Amniotic epithelial cell (primary cell): ENCODE measurements around a stretch of chr1.

DNA sequence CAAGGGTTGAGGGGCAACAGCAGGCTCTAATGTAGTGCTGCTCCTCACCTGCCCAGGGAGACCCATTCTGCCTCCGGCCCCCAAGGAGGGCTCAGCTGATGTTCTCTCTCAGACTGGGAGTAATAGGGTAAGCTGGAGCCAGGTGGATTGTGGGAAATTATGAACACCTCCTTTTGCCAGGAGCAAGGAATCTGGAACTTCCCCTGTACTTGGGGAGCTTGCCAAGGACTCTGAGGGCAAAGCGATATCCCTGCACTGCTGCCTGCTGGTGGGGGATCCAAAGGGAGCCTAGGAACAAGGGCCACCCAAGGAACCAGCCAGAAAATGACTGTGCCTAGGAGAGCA lies 70.4 kb upstream of the GOLT1A start:
- RRBS: no CpG with 5 or more reads among the region's 2 CpGs

GRCh38 chr1:204292546-204293012 lies 67.2 kb downstream of the PLEKHA6 start:
- RRBS: no CpG with 5 or more reads among the region's 7 CpGs

DNA sequence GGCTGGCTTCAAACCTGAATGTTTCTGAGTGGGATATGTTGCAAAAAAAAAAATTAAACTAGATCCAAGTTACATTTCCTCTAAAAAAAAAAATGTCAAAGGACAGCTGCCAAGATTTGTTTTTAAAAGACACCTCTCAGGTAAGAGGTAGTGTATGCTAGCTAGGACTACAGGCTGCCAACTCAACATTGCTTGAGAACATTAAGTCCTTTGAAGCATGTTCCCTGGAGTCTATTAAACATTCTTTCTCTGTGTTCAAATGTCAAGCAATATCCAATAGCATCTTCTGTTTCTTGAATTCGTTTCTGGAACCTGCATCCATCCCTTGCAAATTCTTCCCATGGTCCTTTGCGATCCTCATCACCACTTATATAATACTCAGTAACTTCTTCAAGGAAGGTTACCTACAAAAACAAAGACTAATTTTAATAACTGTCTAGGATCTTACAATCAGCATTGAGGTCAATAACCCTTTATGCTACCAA lies 5.7 kb downstream of the PPP1R15B start:
- RRBS: no CpG with 5 or more reads among the region's 2 CpGs

- RRBS: no CpG with 5 or more reads among the region's 7 CpGs
Observed at GRCh38 chr1:204451615-204452176, 40.1 kb upstream of the PPP1R15B start.

GRCh38 chr1:204474523-204475617 lies 19.7 kb downstream of the PIK3C2B start:
- RRBS: no CpG with 5 or more reads among the region's 4 CpGs

DNA sequence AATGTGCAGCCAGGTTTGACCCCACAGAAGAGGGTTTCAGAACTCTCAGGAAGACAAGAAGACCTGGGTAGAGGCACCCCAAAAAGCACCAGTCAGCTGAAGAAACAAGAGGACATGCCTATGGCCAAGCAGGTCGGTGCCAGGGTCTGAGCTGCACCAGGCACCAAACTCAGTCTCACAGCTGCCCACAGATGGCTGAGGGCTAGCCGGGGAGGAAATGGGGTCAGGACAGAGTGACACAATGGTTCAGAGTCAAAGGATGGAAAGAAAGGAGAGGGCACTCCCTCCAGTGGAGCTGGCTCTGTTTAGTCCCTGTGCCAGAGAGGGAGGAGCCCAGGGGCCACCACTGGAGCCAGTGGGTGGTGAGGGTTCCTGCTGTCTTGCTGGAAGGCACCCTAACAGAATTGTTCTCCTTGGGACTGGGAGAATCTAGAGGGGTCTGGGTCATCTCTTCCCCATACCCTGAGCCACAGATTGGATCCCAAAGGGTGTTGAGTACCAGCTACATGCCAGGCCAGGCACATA lies 17.2 kb downstream of the PIK3C2B start:
- RRBS: no CpG with 5 or more reads among the region's 2 CpGs

DNA sequence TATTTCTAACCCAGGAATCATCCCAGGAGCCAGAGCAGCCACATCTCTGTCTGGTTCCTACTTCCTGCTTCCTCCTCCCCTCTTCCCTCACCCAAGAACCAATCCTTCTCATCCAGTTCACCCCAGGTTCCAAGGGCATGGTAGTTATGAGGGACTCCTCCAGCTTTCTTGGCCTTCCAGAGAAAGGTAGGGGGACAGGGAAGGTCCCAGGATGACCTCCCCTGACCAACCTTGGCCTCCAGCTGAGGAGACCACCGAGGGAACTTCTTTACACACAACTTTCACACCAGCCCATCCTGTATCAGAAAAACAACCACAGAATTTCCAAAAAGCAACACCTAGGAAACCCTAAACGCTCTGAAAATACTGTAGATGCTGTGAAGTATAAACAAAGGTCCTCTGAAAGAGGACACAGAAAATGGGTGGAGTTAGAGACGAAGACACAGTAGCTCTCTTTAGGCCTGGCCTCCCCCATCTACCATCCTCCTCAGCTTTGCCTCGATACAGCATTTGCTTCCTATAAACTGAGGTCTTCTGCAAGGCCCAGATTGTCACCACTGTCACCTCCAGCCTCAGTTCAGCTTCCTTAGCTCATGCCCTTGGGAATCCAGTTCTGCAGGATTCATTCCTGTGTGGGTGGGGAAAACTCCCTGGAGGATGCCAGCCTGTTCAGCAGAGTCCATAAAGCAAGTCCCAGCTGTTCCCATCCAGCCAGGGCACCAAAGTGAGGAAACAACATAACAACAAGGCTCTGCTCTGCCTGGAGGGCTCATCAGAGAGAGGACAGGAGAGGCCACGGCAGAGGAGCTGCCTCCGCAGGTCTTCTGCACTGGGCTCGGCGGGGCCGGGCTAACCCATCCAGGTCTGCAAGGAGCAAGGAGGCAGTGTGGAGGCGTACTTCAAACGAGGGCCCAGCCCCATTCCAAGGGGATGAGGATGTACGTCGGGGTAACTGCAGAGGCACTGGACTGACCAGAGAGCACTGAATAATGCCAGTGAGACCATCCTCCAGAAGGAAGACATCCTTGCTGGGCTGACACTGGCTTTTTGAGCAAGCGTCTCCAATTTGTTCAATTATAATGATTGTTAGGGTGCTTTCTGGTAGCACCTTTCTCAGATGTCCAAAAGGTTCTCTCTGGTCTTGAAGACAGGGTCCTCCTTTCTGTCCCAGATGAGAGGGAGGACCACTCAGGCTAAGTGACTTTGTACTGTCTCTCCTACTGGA lies 15.0 kb downstream of the PIK3C2B start:
- RRBS: no CpG with 5 or more reads among the region's 14 CpGs

GRCh38 chr1:204550618-204551401 lies 34.6 kb downstream of the MDM4 start:
- RRBS: no CpG with 5 or more reads among the region's 11 CpGs

GRCh38 chr1:204551593-204552048 lies 35.4 kb downstream of the MDM4 start:
- RRBS: no CpG with 5 or more reads among the region's 5 CpGs

DNA sequence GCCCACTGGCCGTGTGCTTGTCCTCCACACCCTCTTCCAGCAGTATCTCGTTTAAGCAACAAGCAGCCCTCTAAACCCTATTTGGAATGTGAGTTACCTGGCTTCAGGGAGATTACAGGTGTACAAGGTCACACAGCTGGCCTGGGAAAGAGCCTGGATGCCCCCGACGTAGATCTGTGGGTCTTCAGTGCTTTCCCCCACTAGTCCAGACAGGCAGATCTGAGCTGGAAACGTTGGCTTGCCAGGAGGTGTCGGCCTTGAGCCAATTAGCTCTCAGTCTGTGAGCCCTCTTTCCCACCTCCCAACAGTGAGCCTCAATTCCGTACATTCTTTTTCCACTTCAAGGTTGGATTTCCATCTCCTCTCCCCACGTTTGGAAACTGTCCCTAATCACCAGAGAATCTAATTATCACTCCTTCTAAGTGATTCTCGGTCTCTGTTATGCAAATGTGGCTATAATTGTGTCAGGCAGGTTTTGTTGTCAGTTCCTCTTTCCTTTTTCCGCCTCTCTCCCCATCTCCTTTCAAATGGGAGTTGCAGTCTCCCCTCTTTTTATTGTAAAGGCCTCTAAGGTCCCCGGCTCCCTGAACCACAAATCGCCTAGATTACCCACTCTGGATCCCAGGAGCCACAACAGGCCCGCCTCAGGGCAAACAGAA lies 29.3 kb upstream of the LRRN2 start:
- RRBS: no CpG with 5 or more reads among the region's 13 CpGs

DNA sequence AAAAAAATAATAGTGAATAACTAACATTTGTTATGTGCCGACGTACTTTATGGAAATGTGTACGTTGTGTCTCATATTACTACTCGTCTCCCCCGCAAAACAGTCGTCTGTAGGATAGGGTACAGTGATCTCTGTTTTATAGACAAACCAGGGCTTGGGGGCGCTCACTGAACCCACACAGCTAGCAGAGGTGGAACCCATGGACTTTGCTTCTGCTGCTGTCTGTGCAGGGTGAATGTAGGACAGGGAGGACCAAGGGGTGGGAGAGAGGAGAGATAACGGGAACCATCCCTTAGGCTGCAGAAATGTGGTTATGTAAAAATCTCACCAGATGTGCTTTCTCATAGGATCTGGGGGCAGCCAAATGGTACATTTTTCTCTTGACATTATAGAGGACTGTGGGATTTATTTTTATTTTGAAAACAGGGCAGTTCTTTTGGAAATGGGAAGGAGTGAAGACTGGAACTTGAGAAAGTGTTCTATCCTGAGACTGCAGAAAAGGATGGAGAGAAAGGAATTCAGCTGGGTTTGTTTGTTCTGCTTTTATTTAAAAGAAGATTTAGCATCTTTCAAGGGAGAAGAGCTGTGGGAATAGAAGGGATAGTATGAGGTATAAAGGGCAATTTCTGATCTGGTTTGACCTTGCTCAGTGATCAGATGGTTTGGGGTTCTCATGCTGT lies 50.9 kb downstream of the NFASC start:
- RRBS: no CpG with 5 or more reads among the region's 8 CpGs

- RRBS: no CpG with 5 or more reads among the region's 3 CpGs
Observed at GRCh38 chr1:204959611-204959852, 83.5 kb upstream of the CNTN2 start.

- RRBS: no CpG with 5 or more reads among the region's 4 CpGs
Observed at GRCh38 chr1:205046855-205047209, 3.8 kb downstream of the CNTN2 start.

DNA sequence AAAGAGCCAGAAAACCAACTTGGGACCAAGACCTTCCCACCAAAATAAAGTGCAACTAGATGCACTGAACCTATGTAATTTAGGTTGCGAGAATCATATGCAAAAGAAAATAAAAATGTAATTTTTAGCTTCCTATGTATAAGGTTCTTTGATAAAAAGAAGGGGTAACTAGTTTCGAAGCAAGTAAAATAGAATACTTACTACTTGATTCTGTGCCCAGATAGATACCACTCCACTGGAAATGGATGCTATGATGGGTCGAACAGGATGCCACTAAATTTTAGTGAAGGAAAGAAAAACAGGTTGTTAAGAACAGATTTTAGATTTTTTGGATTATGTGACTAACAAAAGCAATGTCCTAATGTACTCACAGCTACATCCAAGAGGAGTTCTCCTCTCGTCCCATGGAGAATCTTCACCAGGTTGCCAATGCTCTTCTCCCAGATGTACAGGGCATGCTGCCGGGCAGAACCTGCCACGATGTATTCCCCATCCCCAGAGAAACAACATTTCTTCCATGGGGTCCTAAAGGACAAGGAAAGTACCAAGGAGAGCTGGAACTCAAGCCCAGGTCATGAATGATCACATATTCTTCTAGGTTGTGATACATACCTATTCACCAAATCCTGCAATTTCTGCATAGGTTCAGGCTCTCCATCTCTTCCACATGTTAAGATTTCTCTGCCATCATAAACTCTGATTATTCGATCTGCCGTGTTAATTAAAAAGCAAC lies 15.4 kb upstream of the TMEM81 start:
- RRBS: no CpG with 5 or more reads among the region's 8 CpGs

DNA sequence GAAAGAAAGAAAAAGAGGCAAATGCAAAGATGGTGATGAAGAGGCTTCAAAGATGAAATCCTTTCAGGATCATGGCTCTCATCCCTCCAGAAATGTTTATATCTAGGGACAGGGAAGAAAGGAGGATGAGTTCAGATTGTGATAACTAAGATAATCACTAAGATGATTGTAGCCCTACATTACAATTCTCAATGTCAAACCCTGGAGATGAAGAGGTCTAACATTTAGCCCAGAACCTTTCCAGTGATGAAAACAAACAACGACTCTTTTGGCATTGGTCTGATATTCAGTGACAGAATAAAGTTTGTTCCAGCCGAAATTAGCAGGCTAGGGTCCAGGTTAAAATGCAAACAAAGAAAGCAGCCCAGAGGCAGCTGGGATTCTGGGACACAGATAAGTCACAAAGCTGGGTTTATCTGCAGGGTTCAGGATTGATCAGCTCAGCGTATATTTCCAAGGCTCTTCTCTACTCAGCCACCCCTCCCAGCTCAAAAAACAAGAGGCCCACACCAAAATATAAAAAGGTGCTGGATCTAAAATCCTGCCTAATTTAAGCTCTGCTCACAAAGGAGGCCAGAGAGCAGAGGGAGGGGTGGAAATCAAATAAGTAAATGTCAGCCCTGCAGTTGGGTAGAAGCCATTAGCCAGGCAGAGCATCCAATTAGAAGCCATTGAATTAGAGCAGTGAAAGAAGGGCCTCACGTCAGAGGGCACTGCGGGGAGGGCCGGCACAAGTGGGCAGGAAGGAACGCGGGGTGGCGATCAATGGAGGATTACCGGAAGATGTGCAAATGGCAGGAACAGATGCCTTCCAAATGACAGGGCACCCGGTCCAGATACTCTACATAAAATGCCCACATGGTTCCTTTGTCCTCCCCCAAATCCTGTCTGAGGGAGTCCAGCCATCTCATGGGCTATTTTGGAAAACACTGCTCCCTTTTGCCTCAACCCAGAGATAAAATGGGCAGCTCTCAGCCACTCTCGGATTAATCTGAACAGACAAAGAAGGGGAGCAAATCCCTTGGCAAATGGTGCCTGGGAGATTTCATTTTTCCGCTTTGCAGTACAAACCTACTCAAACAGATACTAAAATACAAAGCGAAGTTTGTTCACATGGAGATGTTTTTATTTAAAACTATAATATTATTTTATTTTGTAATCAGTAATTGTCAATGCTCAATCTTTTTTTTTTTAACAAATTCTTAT lies 3.3 kb upstream of the KLHDC8A start:
- RRBS: 62% methylated on average over 6 of the region's 14 CpGs

DNA sequence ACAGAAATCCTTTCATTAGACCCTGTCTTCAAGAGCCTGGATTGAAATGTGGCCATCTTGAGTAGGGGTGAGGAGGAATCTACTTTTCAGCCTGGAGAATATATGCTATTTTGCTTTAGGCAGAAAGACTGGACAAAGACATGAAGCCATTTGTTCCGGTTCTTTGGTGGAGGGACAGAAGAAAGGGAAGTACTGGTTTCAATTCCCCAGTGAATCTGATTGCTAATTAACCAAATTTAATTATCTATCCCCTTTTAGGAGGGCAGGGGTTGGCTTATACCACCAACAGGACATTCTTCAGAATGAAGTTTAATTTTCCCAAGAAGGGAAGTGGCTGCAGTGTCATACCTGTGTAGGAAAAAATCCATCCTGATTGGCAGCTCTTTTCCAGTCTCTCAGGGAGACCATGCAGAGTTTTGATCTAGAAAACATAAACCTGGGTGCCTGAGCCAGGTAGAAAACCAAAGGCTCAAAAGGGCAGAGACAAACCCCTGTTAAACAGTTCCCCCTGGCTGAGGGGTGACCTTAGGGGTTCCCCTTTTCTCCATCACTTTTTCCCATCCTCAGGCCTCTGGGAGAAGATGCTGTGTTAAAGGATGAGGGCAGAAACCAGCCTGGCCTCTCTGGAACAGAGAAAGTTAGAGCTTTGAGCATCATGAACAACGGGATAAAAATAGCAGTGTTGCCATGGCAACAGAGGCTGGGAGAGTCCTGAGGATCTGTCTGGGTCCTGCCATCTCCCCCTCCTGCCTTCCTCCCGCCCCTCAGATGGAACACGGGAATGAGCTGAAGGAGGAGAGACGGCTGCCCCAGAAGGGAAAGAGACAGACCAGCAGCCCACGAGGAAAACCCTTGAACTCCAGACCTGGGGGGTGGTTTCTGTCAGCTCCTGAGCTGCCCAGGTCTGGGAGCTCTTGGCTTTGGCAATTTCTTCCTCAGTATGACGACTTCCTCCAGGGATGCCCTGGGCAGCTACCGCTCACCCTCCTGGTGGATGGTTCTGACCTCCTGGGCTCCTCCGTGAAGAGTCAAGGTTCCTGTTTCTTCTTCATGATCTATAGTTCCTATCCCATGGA lies 13.8 kb upstream of the LEMD1 start:
- RRBS: no CpG with 5 or more reads among the region's 9 CpGs

DNA sequence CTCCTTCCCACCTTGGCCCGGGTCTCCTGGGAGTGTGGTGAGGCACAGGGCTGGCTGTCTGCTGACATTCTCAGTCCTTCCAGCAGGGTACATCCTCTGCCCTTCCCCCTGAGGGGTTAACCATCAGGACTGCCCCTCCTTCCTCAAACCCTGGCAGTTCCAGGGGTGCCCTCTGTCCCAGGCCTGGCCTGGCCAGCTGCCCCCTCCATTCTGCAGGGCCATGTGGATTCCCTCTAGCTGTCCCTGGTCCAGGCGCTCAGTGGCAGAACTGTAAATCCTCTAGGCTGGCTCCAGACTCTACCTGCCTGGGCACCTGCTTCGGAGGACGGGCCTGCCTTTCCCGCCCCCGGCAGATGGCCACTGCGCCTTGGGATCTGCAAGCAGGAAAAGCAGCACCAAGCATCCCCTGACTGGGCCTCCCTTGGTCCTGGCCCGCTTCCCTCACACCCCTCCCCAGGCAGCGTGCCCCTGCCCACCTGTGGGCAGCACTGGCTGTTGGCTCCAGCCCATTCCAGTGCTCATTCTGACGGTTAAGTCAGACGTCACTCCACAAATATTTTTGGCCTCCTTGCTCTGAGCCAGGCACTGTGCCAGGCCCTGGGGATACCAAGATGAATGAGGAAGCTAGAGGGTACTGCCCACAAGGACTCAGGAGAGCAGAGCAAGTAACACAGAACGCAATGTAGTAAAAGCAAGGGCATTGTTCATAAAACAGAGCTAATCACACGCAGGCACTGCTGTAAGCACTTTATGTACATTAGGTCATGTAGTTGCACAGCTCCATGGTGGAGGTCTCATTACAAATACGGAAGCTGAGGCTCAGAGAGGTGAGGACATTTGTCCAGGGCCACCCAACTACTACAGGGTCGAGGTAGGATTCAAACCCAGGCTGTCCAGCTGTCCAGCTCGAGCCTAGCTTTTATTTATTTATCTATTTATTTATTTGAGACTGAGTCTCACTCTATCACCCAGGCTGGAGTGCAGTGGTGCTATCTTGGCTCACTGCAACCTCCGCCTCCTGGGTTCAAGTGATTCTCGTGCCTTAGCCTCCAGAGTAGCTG lies 22.0 kb upstream of the BLACAT1 start:
- RRBS: no CpG with 5 or more reads among the region's 18 CpGs

- RRBS: no CpG with 5 or more reads among the region's 10 CpGs
Observed at GRCh38 chr1:205597645-205598472, 29.0 kb downstream of the MFSD4A start.

GRCh38 chr1:205633288-205633930 lies 1.6 kb upstream of the ELK4 start:
- RRBS: no CpG with 5 or more reads among the region's 5 CpGs

- RRBS: no CpG with 5 or more reads among the region's 13 CpGs
Observed at GRCh38 chr1:205671889-205672458, 8.3 kb downstream of the SLC45A3 start.